ENCODE measurements around the gene STARD10.

DNA sequence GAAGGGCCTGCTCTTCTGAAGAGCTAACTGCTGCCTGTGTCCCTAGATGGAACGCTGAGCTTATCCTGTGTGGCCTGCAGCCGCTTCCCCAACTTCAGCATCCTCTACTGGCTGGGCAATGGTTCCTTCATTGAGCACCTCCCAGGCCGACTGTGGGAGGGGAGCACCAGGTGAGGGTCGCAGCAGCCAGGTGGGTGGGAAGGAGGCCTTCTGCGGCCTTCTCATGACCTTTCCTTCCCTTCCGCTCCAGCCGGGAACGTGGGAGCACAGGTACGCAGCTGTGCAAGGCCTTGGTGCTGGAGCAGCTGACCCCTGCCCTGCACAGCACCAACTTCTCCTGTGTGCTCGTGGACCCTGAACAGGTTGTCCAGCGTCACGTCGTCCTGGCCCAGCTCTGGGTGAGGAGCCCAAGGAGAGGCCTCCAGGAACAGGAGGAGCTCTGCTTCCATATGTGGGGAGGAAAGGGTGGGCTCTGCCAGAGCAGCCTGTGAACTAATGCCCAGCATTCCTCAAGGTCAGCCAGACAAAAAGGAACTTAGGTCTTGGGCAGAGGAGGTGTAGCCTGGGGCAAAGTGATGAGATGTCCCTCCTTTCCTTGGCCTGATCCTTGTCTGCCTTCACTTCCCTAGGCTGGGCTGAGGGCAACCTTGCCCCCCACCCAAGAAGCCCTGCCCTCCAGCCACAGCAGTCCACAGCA, 2.6 kb downstream of the IL18BP start:
- RRBS: no CpG with 5 or more reads among the region's 13 CpGs

DNA sequence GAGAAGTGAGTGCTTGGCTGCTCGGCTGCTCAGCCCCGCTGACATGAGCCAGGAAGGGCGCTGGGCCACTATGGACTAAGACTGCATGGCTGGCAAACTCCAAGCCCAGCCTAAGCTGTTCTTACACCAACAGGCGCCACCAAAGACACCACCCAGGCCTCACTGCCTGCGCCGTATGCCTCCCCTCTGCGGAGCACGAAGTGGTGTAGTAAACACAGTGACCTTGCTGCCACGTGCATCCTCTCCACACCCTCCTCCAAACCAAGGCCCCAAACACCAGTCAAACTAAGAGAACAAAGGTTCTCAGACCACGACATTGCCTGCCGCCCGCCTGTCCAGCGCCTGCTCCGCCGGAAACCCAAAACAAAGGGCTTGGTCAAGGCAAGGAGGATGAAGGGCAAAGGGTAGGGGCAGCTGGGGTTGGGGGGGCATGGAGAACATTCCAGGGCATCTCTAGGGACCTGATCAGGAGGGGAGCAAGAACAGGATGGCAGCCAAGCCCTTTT, 34.8 kb downstream of the PDE2A start:
- RRBS: no CpG with 5 or more reads among the region's 15 CpGs

- RRBS: no CpG with 5 or more reads among the region's 12 CpGs
Observed at GRCh38 chr11:72679959-72680878, 6.0 kb upstream of the PDE2A start.

- RRBS: no CpG with 5 or more reads among the region's 5 CpGs
Observed at GRCh38 chr11:72694805-72695156, 20.6 kb upstream of the PDE2A start.

- RRBS: no CpG with 5 or more reads among the region's 10 CpGs
Observed at GRCh38 chr11:72695508-72696159, 21.4 kb upstream of the PDE2A start.

DNA sequence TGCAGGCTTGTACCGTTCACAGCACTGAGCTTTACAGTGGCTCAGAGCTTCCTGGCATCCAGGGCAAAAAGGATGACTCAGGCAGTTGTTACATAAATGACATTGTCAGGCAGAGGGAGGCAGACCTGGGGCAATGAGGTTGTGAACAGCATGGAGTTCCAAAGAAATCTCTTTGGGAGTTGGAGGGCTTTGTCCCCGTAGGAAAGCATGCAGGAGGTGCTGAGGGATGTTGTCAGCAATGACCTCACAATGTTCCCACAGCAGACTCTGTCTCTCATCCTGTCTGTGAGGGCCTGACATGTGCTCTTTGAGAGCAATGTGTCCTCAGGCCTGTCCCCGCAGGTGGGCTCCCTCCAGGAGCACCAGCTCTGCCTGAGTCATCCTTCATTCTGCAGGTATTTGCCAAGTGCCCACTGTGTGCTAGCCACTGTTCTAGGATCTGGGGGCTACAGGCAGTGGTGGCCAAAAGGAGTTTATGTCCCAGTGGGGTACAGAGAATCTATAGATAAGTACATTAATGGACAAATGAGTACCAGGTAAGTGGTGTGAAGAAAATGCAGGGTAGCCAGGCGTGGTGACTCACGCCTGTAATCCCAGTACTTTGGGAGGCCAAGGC, 26.0 kb upstream of the PDE2A start:
- RRBS: no CpG with 5 or more reads among the region's 5 CpGs

- RRBS: 12% methylated on average over 3 of the region's 31 CpGs
Observed at GRCh38 chr11:72712136-72712912, 38.1 kb upstream of the PDE2A start.

DNA sequence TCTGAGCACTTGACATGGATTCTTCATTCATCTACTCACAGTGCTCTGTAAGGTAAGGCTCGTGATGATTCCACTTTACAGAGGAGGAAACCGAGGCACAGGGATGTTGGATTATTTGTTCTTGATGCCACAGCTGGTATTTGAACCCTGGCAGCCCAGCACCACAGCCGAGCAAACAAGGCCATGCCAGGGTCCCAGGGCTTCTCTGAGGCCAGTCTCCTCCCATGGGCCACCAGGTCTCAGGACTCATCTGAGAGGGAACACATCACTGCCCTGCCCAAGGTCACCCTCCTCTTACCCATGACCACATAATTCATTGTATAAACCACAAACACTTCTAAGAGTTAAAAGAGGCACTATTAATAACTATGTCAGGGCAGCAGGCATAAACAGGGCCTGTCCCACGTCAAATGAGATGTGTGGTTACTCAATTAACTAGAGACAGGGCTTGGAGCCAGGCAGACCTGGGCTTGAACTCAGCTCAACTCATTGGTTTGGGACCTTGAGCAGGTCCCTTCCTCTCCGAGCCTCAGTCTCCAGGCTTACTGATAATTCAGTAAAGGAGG, 33.2 kb downstream of the ARAP1 start:
- RRBS: no CpG with 5 or more reads among the region's 5 CpGs

- RRBS: no CpG with 5 or more reads among the region's 16 CpGs
Observed at GRCh38 chr11:72719914-72721287, 31.8 kb downstream of the ARAP1 start.

GRCh38 chr11:72789640-72790254, 4.1 kb downstream of the STARD10 start:
- RRBS: no CpG with 5 or more reads among the region's 10 CpGs

DNA sequence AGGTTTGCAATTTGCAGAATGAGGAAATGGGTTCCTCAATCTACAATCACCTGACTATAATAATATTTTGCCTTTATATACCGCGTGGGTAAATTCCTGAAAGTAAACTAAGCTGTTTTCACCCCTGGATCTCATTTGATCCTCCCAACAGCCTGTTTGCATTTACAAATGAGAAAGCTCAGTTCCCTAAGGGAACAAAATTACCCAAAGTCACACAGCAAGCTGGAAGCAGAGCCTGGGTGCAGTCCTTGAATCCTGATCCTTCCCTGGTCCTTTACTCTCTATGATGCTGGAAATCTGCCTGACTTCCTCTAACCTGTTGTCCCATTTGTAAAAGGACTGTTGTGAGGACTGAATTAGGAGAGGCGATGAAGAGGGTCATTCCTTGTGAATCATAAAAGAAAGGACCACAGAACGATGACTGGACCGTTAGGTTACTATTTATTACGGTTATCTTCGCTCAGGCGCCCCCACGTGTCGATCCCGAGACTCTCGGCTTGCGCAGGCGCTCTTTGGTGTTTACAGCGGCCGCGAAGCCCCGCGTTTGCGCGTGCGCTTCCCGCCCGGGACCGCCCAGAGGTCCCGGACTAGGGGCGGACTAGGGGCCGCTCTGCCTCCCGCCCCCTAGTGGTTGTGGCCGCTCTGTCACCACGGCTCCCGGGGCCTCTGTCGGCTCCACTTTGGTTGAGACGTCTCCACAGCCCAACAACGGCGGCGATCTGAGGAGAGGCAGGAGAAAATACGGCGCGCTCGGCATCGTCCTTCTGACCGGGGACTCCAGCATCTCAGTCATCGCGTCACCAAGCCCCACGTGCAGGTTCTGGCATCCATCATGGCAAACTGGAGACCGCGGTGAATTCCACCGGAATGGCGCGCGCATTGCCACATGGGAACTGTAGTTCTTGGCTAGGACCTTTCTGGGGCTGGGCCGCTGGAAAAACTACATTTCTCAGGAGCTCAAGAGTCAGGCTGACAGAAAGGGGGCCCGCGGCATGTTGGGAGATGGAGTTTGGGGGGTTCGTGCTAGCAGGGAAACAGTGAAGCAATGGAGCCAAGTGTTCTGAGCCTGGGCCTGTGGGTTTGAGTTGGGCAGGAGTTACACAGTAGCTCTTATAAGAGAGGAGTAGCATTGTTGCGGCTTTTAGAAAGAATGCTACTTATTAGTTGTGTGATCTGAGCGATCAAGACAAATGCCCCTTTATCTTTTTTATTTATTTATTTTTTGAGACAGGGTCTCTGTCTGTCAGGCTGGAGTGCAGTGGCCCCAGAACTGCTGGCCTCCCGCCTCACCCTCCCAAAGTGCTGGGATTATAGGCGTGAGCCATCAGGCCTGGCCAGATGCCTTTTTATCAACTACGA, at the start of gene STARD10:
Gene STARD10 (minus strand): TSS at position 842 of the 1,359 bp plus-strand sequence.
- RRBS: 1% methylated on average over 14 of the region's 61 CpGs

DNA sequence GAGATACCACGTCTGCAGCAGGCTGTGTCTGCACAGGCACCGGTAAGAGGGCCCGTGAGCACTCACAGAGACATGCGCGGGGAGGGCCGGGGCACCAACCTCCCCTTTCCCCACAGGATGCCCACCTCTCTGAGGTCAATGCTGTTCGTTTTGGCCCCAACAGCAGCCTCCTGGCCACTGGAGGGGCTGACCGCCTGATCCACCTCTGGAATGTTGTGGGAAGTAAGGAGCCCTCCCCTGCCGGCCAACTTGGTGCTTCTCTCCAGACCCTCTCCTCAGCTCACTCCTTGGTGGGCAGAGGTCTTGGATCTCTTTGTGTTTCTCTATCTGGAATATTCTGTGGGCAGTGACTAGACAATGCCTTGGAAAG, 11.0 kb downstream of the ATG16L2 start:
- RRBS: 74% methylated on average over 6 of the region's 9 CpGs

GRCh38 chr11:72834252-72834627, 20.0 kb downstream of the ATG16L2 start:
- RRBS: no CpG with 5 or more reads among the region's 1 CpG

DNA sequence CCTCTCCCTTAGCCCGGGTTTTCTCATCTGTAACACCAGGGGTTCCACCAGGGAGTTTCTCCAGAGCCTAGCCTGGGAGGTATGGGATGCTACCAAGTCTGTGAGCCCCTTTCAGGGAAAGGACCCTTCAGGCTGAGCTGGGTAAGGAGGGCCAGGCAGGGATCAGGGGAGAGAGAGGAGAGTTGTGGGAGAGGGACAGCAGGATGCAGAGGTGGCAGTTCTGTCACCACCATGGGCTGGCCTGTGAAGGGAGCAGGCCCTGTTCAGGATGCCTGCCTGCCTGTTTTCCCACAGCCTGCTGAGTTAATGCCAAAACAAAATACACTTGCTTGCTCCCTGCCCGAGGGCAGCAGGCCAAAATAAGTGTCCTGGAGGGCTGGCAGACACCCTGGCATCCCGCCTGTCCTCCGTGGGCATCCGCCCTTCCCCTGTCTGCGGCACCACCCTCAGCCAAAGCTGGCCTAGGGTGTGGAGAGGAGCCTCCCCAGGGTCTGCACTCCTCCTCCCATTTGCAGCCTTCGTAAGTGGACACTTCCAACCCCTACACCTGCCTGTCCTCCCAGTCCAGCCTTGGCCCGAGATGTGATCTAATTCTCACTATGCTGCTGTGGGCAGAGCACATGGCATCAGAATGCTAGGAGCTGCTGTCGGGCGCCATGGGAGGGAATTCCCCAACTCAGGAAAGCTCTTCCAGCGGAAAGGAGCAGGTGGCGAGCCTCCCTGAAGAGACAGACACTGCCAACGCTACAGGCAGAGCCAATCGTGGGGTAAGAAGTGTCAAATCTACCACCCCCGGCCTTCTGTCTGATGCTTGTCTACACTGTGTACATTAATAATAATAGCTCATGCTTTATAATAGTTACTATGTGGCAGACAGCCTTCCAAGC, 6.0 kb upstream of the FCHSD2 start:
- RRBS: no CpG with 5 or more reads among the region's 15 CpGs

GRCh38 chr11:73177168-73178248, 35.4 kb upstream of the FCHSD2 start:
- RRBS: no CpG with 5 or more reads among the region's 12 CpGs

DNA sequence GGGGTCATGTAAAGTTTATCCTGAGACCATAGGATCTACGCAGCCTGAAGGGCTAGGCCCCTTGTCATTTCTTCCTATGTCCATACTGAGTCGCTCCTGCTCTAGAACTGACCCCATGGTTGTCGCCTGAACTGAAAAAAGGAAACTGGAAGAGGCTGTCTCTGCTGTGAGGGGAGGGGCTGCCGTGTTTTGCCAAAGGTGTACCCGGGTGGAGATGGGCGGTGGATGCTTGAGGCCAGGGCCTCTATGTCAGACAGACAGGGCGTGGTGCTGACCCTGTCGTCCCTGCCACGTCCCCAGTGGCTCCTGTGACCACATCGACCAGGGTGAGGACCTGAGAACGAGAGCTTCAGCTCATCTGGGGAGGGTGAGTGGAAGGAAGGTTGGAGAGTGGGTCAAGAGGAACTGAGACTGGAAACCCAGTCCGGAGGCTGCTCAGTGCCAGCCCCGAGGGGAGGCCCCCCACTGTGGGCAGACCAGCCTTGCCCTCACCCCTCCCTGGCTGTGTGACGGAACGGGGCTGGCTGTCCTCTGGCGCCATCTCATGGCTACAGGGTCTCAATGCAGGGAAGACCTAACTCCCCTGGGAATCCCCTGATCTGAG, 17.1 kb downstream of the P2RY6 start:
- RRBS: no CpG with 5 or more reads among the region's 16 CpGs

DNA sequence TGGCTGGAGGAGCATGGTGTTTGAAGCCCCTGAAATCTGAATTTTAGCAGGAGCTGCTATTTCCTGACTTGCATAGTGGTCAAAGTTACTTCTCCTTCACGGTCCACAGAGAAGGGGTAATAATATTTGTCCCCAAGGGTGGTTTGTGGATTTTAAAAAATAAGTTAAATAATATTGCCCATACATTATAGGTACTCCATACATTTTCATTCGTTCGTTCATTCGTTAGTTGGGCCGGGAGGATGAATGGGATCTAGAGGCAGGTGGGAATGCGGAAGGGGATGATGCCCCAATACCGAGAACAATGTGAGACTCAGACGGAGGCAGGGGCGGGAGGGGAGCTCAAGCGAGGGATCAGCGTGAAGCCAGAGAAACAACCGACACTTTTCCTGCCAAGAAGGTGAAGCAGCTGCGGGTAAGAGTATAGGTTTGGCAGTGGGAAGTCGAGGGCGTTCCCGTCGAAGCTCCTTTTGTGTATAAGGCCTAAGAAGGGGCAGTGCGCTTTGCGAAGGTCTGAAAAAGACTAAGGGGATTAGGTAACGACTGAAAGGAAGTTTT, 1.2 kb upstream of the ARHGEF17 start:
- RRBS: no CpG with 5 or more reads among the region's 20 CpGs

- RRBS: no CpG with 5 or more reads among the region's 16 CpGs
Observed at GRCh38 chr11:73309533-73309927, 1.5 kb downstream of the ARHGEF17 start.